Suprapubic skin (tissue), 4 donors: ENCODE data around the gene C12orf75.

GRCh38 chr12:105330040-105331308, at the start of gene C12orf75:
C12orf75 (plus strand) TSS chr12:105330691.
- PRO-cap, result unidirectional peak, plus-strand start at chr12:105330664
- RAMPAGE, long total RNA, 4 experiments, result start-site peak on the plus strand in 4 of 4 experiments, at chr12:105330815-105330889 at its widest, 224 to 665 reads per replicate

DNA sequence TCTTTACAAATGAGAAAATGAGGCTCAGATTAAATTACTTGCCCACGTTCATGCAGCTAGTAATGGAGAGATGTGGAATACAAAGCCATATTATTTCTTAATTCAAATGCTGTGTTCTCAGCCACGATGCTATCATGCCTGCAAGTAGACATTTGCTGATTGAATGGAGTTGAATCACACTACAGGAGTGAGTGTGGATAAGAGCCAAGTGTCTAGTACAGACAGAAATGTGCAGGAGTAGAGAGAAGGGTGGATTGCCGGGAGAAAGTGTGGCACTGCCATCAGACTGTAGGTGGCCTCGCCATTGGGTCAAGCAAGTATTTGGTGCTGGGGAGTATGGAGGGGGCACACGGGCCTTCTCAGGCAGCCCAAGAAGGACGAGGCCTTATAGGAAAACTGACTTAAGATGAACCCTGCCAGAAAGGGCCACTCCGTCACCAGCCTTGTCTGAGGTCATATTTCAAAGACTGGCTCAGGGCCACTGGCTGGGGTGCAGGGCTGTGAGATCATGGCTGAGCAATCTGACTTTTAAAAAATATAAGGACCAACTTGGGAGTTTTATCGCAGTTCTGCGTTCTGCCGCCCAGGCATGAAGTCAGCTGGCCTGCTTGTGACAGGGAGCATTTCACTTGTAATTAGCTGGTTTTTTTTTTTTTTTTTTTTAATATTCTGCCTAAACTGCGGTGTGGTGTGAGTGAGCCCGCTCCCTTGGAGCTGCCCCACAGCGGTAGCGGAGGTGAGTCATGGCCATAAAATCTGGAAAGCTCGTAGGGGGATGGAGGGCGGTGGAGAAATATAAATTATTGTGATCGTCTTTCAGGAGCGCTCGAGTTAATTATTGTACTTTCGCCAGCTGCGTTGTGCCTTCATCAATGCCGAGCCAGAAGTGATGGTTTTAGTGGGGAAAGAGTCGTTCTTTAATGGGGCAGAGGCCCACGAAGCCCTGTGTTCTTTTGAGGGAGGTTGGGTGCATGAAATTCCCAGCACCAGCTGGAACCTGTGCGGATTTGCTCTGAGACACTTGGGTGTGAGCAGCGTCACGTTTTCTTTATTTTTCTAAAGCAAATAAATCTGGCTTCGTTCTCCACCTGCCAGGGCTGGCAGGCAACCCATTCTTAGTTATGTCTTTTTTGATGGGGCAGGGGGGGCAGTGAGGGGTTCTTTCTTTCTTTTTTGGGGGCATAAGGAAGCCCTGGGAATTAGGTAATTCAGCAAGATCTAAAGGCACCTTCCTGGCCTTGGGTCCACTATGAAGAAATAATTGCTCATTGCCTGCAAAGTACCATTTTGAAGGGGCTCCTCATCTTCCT, 231.8 kb downstream of the C12orf75 start:
- PRO-cap, result no peak
- RAMPAGE, long total RNA, 4 experiments, result no peak in any of the 4 experiments

DNA sequence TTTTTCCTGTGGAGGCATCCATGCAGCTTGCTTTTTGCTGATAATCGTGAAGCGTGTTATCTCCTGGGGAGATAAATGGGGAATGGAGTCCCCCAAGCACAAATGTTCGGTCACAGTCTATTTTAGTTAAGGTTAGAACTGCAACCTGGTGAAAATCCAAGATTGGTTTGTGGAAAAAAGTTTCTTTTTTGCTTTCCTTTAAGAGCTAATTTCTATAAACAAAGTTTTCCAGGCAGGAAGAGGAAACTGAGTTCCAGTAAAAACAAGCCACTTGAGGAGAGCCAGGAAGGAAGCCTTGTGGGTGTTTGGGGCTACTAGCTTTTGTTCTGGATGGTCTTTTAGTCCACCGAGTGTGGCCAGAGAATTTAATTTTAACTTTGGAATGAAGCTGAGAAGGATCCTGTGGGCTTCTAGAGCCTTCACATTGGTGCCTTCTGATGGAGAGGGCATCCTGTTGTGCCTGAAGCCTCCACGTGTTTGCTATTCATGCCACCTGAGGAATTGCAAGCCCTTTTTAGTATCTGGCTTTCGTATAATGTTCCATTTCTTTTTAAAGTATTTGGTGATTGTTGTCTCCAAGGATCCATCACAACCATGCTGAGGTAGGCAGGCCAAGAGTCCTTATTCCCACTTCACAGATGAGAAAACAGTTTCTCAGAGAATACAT, 327.9 kb downstream of the C12orf75 start:
- PRO-cap, result no peak
- RAMPAGE, long total RNA, 4 experiments, result no peak in any of the 4 experiments

- PRO-cap, result no peak
- RAMPAGE, long total RNA, 4 experiments, result no peak in any of the 4 experiments
Measured at GRCh38 chr12:106064535-106065027, 74.2 kb downstream of the NUAK1 start.

- PRO-cap, result no peak
- RAMPAGE, long total RNA, 4 experiments, result no peak in any of the 4 experiments
Measured at GRCh38 chr12:106110390-106111279, 28.1 kb downstream of the NUAK1 start.

GRCh38 chr12:106113941-106114429, 24.8 kb downstream of the NUAK1 start:
- PRO-cap, result unidirectional peak, minus-strand start at chr12:106114174
- RAMPAGE, long total RNA, 4 experiments, result no peak in any of the 4 experiments

- PRO-cap, result no peak
- RAMPAGE, long total RNA, 4 experiments, result no peak in any of the 4 experiments
Measured at GRCh38 chr12:106127318-106127752, 11.4 kb downstream of the NUAK1 start.

DNA sequence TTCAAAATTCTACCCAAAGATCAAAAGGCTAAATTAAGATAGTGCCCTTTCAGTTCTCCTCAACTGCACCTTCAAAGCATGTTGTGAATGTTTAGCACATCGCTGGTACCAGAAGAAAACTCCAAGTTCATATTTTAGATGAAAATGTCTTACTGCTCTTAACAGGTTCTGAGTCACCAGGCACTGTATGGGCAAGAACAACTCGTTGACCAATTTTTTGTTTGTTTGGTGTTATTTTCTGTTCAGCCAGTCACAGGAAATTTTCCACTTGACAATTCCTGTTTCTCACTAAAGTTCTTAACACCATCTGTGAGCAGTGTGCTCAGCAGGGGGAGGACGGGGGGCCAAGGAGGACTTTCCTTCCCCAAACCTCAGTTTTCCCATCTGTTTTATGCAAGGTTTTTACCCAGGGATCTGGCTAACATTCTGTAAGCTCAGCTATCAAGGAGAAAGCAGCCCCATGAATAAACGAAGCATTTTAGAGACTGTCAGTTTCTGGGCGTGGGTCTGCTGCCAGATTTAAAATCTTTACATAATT, 3.0 kb downstream of the NUAK1 start:
- PRO-cap, result no peak
- RAMPAGE, long total RNA, 4 experiments, result no peak in any of the 4 experiments

GRCh38 chr12:106146159-106146538, 7.4 kb upstream of the NUAK1 start:
- PRO-cap, result no peak
- RAMPAGE, long total RNA, 4 experiments, result no peak in any of the 4 experiments

DNA sequence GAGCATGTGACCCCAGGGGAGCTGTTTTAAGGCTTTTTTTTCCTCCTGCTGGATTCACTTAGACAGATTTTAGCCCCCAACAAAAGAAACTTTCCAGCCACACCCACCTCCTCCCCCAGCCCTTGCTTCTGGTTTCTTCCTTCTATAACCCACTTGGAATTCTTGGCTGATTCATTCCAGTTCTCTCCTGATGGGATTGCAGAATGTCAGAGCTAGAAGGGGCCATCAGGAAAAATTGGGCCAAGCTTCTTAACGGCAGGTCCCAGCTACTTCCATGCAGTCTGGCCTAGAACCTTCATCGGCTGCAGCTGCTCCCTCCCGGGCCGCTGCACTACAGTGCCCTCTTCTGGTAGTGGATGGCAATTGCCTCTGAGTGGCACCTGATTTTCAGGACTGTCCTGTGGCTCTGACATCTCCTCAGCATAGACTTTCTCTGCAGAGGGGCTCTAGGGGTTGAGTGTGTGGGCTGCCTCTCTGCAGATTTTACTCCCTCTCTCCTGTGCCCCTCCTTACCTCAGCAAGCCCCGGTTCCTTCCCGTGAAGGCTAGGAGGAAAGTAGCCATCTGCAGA, 23.8 kb downstream of the CKAP4 start:
- PRO-cap, result no peak
- RAMPAGE, long total RNA, 4 experiments, result no peak in any of the 4 experiments

DNA sequence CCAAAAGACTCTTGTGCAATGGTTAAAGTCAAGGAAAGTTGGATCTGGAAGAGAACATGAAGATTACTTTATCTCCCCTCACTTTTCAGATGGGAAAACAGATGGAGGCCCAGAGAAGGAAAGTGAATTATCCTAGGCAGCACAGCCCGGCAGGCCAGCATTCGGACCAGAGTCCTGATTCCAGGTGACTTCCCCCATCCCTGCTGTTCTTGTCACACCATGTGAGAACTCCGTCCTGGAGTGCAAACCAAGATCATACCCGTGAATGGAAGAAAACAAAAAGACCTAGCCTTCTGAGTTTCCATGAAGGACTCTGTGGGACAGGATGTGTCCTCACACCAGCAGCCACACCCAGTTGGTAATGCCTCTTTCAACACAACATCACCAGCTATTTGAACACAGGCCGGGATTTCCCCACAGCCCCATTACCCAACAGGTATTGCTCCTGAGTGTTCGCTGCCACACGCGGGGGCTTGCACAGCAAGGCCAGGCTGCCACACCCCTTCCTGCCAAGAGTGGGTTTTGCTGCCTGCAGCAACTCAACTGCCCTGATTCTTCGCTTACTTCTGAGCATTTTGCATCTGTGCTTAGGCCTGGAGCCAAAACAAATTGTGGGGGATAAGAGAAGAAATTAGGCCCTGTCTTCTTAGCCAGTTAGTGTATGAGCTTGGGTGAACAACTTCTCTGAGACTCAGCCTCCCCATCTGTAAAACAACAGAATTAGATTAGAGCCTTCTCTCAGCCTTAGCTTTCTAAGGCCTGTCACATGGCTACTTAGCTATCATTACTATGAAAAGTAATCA, 20.3 kb downstream of the CKAP4 start:
- PRO-cap, result no peak
- RAMPAGE, long total RNA, 4 experiments, result no peak in any of the 4 experiments

- PRO-cap, result no peak
- RAMPAGE, long total RNA, 4 experiments, result no peak in any of the 4 experiments
Measured at GRCh38 chr12:106304636-106305187, 2.2 kb downstream of the TCP11L2 start.

DNA sequence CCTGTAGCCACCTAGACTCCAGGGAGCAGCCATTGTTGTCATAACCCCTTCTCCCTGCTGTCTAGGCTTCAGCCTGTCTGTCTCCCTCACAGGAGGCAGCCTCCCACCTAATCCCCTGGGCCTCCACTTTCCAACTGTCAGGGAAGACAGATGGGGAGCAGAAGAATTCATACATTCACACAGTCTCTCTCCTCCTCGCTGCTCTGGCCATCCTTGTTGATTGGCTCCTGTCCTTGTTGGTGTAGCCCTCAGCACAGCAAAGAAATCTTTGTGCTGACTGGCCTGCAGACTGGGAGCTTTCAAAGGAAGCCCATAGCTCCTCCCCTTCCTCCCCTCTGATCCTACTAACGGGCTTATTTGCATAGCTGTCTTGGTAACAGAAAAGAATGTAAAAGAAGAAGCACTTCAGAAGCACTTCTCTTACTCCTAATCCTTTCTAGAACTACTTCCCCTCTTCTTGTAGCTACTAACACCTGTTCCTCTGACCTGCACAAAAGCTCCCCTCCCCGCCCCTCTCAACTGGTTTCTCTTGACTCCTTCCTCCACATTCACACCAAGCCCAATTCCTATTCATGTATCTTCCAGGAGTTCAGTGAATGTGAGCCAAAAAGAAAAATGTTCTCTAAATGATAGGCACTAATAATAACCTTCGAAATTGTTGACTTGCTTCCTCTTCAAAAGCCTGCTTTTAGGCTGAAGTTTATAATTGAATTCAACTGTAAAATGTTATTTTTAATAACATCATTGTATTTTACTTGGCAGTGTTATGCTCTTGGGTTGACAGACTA, 14.3 kb upstream of the RIC8B start:
- PRO-cap, result no peak
- RAMPAGE, long total RNA, 4 experiments, result no peak in any of the 4 experiments

GRCh38 chr12:106767616-106768610, 6.6 kb upstream of the RIC8B start:
- PRO-cap, result no peak
- RAMPAGE, long total RNA, 4 experiments, result no peak in any of the 4 experiments

GRCh38 chr12:107078567-107079029, 14.8 kb downstream of the CRY1 start:
- PRO-cap, result no peak
- RAMPAGE, long total RNA, 4 experiments, result start-site peak on the minus strand in 1 of 4 experiments, at chr12:107078544-107078885 at its widest, 9 reads per replicate

DNA sequence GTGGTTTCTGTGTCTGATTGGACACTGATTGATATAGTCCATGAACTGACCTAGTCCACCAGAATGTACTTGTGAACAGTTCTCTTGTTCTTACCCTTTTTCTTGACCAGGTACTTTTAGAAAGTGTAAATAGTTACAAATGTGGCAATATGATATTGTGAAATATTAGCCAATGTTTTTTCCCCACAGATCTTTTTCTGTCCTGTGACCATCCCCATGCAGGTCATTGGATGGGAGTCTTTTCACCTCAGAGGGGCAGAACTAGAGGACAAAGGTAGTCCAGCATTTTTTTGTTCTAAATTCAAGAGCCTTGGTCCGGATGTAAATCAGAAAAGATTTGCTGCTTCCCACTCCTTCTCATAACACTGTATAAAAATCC, 8.3 kb upstream of the CRY1 start:
- PRO-cap, result no peak
- RAMPAGE, long total RNA, 4 experiments, result no peak in any of the 4 experiments

GRCh38 chr12:107749418-107749810, 11.5 kb downstream of the PRDM4 start:
- PRO-cap, result no peak
- RAMPAGE, long total RNA, 4 experiments, result start-site peak on the minus strand in 1 of 4 experiments, at chr12:107749573-107749652 at its widest, 7 reads per replicate

DNA sequence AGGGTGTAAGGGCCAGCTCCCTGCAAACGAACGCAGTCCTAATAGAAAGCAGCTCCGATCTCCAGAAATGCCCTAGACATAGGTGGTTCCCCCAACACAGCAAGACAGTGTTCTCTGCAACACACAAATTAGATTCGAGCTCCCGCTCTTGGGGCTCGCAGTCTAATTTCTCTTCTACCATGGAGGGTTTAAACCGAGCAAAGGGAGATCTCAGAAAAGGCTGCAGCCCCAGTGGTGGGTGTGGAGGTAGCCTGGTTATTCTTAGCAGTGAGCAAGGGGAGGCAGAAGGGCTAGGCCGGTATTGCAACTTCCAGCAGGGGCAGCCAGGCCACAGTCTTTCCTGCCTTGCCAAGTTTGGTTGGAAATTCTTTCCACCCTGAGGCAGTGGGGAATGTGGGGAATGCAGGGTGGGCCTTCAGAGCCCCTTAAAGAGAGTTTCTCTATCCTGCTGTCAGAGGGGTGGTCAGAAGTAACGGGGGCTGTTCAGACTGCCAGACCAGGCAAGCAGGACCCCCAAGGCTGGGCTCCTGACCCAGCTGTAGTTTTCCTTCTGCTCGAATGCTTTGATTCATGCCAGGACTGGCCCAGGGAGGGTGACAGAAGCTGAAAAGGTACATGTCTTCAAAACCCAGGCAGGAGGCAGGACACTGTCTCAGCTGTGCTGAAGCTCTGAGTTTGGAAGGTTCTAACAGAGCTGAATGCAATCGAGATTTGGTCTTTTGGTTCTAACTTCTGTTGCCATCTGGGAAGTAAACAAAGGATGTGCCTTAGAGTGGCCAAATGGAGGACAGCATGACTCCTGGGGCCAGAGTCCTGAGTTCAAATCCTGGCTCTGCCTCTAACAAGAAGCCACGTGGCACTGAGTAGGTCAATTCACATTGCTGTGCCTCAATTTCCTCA, 15.8 kb upstream of the WSCD2 start:
- PRO-cap, result no peak
- RAMPAGE, long total RNA, 4 experiments, result no peak in any of the 4 experiments

DNA sequence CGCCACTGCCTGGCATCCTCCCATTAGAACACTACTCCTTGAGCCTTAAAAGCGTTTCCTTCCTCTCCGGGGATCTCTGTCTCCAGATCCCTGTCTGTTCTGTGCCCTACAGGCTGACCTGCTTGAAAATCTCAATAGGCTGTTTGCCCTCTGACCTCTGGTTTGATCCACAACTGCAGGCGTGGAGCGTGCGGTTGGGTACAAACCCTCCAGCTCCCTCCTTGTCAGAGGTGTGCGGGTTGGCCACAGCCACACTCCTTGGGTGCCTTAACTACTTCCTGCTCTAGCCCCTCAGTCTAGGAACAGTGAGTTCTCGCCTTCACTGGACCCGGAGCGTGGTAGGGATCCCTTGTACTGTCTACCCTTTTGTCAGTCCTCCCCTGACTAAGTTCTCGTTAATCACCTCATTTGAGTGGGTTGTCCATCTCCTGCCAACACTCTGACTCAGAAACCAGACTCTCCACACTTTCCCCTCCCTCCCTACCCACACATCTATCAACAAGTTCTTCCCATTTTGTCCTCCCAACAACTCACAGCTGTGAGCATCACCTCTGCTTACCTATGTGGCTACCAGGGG, 33.0 kb downstream of the CMKLR1 start:
- PRO-cap, result no peak
- RAMPAGE, long total RNA, 4 experiments, result no peak in any of the 4 experiments

GRCh38 chr12:108320557-108321250, 18.4 kb downstream of the CMKLR1 start:
- PRO-cap, result no peak
- RAMPAGE, long total RNA, 4 experiments, result no peak in any of the 4 experiments